Left lung (tissue), 1 donor: ENCODE measurements around a stretch of chr4.

- PRO-cap, result no peak
These were observed 6.8 kb upstream of the WDR1 start for GRCh38 chr4:10123250-10124029.

DNA sequence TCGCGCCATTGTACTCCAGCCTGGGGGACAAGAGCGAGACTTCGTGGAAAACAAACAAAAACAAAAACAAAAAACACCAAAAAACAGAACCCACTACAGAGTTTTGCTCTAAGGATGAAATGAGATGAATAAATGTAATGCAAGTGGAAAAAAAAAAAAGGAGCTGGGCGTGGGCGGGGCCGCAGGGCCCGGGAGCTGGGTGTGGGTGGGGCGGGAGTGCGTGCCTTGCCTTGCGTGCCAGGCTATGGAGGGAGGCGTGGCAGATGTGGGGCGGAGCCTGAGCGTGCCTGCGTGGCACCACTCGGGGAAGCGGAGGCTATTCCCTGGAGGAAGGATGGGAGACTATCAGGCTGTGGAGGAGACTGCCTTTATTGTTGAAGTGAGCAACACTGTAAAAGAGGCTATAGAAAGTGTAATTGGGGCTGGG is 46.5 kb downstream of the ZNF518B start:
- PRO-cap, result no peak

DNA sequence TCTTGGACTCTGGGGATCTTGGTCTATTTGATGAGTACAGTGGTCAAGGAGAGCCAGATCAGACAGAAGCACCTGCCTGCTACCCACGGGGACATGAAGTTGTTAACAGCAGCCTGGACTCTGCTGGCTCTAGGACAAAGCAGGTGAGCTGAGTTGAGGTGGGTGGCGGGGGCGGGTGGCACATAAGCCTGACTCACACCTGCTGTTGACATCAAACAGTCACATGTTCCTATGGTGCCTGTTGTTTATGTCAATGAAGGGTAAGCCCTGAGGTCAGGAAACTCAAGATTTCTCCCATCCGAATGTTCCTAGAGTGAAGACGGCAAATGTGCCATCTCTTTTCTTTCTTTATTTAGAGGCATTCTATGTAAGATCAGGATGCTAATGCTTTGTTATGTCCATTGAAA is 50.2 kb upstream of the CLNK start:
- PRO-cap, result no peak

DNA sequence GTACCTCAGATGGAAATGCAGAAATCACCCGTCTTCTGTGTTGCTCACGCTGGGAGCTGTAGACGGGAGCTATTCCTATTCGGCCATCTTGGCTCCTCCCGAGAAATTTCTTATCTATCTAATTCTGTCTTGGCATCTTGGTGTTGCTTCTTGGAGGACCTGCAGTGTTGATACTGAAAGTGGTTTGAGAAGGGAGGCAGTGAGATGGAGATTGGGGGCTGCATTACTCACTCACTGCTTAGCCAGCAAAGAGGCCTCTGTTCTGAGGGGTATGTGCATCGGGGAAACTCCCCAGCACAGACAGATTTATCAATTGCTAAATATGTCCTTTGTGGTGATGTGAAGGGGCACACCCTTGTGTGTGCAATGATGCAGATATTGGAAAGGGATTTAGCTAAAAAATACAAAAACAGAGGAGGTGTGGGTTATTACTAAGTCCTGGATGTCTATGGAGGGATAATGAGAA is 279.1 kb downstream of the HS3ST1 start:
- PRO-cap, result no peak

DNA sequence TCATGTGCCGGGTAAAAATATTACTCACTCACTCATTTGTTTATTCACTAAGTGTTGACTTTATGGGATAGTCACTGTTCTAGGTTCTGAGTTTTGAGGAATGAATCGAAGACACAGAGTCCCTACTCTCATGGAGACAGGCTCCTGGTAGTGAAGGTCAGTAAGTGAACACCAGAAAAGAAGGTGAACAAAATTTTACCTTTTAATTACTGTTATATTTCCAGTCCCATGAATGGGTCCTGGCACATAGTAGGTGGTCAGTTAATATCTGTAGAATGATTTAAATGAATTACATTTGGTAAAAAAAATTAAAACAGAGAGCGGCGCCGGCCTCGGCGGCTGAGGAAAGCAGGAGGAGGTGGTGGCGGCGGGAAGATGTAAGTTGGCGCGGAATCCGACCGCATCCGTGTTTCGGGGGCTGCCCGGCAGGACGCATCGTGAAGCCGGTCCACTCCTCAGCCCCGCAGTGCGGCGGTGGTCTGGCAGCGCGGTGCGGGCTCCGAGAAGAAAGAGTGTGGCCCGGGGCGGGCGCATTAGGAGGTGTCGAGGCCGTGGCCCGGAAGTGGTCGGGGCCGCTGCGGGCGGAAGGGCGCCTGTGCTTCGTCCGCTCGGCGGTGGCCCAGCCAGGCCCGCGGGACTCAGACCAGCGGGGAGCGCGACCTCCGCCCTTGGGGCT is 60.3 kb downstream of the HS3ST1 start:
- PRO-cap, result unidirectional peak, plus-strand start at position 318 of the sequence

DNA sequence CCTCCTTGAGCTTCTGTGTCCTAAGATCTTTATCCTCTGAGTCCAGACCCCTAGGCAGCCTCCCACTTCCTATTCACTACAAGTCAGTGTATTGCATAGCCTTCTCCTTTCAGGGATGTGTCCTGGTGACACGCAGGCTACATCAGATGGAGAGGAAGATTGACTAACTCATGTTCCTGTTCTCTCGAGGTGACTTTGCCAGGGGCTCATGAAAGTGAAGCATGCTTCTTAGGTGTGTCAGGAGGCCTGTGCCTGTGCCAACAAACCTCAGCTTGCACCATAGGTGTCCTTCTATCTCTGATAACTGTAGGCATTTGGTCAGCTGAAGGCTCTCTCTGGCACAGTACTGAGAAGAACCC is 195.7 kb upstream of the HS3ST1 start:
- PRO-cap, result no peak

DNA sequence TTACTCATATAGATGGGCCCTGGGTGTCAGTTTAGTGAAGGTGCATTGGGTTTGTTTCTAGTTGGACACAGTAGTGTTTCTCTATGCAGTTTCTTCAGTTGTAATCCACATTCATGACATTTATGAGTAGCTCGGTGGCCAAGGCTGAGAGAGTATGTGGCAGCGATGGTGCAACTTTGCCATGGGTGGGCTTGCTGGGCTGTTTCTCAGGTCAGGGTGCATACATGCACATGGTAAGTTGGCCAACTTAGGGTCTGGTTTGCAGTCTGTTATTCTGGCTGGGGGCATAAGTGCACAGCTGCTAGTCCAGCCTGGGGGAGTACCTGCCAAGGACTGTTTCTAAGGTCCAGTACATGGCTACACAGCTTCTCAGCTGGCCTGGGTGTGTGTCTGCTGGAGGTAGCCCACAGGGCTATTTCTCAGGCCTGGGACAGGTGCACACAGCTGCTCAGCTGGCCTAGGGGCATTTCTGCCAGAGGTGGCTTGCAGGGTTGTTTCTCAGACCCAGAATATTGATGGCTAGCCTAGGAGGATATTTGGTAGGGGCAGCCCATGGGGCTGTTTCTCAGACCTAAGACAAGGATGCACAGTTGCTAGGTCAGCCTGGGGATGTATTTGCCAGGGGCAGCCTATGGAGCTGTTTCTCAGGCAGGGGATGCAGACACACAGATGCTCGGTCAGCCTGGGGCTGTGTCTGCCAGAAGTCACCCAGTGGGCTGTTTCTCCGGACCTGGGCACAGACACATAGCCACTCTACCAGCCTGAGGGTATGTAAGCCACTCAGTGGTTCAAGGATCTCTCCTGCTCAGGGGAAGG is 29.4 kb downstream of the RAB28 start:
- PRO-cap, result no peak

DNA sequence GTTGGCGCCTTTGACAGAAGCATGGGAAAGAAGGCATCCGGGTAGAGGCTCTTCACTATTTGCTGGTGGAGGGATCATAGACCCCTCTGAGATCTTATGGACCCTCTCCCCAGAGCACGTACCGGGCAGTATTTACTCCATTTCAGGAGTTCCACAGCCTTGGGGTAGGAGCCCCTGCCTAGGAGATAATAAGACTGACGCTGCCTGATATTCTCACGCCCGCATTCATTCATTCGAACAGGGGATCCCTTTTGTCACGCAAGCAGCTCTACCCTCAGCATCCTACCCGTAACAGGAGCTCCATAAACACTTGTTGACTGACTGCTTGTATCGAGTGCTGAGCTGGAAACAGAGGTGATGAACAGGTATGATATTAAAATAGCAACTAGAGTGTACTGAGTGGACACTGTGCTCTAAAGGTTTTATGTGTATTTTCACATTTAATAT is 1.0 kb downstream of the RAB28 start:
- PRO-cap, result no peak

DNA sequence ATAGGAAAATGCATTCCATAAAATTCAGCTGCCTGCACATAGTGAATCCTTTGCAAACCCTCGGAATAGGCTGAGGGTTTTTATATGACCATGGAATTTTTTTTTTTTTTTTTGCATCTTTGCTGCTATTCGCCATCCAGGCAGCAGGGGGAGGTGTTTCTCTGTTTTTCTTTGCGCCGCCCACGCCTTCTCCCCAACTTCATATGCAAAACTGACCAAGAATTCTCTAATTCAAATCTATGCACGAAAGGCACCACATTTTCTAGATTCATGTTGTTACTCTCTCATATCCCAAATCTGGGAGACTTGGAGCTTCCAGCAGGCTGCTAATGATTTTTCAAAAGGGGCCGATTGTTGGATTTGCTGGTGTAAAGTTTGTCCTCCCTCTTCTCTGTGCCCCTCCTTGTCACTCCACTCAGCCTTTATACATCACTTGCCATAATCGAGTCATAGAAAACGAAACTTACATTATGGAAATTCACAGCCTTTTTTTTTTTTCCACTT is 29.0 kb upstream of the BOD1L1 start:
- PRO-cap, result no peak

- PRO-cap, result no peak
These were observed 7.4 kb downstream of the CPEB2 start for GRCh38 chr4:15009479-15010218.

DNA sequence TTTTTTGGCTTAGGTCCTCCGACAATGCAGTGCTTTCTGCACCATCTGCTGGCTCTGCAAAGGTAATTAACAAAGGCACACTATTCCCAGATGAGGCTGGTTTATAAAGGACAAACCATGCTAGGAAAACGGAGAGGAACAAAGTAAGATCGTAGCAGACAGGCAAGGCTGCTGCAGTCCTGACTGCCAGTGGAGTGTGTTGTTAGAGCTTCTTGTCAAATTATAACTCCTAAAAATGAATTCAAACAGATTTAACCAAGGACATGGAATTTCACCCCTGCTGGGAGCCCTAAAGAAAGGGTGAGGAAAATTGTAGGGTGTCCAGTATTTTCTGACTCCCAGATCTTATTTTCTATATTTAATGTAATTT is 142.1 kb downstream of the CPEB2 start:
- PRO-cap, result no peak

DNA sequence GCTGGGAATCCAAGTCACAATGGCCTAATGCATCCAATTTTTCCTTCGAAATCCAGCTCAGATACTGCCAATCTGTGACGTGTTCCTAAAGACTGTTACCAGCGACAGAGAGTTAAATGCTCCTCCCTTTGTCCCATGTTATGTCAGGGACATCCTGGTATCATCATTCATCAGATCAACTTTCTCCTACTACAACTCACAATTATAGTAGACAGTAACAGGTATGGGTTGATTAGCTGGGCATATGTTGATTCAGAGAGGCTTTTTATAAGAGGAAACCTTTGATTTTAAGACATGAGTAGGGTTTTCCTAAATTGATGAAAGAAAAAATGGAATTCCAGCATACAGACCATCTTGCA is 143.8 kb downstream of the CPEB2 start:
- PRO-cap, result no peak

DNA sequence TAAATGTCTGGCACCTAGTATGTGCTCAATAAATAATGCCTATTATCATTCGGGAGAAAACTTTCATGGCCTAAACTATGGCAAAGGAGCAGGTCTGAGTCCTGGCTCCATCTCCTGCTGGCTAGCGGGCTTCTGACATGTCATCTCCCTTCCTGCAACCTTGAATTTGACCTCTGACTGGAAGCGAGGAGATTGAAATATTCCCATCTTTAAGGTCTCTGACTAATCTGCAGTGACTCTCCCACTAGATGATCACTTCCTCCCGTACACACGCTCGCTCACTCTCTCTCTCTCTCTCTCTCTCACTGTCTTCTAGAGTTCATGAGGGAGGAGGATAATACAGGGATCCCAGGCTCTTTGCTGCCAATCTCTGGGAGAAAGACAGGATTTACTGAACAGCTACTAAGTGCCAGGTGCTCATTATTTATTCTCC is 193.8 kb upstream of the C1QTNF7 start:
- PRO-cap, result no peak

GRCh38 chr4:15339677-15340326 is 88.0 kb upstream of the C1QTNF7 start:
- PRO-cap, result no peak

DNA sequence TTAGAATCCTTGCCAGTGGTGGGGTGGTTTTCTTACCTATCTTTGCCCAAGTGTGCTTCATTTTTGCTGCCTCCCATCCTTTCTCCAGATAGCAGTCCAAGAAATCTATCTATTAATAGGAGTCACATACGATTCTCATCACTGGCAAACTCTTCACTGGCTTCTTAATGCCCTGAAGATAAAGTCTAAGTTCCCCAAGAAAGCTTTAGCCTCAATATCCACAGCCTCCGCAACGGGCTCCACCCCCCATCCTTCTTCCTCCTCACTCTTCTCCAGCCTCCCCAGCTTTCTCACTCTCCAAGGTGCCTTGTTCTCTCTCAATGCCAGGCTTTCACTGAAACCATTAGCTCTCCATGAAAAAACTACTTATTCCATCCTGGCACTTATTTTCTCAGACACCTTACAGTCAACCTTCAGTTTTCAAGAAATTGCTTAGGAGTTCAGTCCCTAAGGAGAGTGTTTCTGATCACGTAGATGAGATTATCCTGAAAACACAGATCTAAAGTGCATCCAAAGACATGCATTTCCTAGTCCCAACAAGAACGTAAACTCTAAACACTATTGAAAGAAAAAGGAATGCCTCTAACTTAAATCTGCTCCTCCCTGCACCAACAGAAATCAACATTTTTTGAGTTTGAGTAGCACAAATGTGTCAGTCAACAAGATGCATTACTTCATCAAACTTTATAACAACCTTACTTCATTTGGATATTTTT is 7.8 kb upstream of the C1QTNF7 start:
- PRO-cap, result no peak

- PRO-cap, result bidirectional peak, plus-strand start at chr4:15479733, minus-strand start at chr4:15479577
These were observed 9.9 kb downstream of the CC2D2A start for GRCh38 chr4:15479134-15480437.

- PRO-cap, result no peak
These were observed 885 bp downstream of the FBXL5 start for GRCh38 chr4:15654337-15654607.

DNA sequence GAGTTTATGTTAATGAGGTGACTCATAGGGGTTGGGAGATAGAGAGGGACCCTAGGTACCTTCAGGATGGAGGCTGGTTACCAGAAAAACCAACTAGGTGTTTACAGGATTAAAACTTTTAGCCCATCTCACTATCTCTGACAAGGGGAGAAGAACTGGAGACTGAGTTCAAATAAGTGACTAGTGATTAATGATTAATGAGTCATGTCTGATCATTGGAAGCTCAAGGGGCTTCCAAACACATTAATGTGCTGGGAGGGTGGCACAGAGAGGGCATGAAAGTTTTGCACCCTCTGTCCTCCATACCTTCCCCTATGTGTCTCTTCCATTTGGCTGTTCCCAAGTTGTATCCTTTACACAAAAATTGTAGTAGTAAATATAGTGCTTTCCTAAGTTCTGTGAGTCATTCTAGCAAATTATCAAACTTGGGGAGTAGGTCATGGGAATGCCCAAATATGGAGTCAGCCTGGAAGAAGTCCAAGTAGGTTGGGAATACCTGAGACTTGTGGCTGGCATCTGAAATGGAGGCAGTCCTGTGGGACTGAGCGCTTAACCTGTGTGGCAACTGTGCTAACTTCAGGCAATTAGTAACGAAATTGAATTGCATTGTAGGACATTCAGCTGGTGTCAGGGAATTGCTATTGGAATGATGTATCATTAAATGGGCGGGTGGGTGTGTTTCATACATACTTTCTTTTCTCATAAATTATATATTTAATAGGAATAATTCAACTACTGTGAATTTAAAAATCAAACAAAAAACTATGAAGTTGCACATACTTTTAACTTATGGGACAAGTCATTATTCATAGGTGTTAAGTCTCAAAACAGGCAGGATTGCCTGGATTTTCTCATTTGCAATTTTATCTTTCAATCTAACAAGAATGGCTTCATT is 4.0 kb upstream of the FAM200B start:
- PRO-cap, result no peak

GRCh38 chr4:15699788-15700442 is 3.0 kb upstream of the BST1 start:
- PRO-cap, result no peak

DNA sequence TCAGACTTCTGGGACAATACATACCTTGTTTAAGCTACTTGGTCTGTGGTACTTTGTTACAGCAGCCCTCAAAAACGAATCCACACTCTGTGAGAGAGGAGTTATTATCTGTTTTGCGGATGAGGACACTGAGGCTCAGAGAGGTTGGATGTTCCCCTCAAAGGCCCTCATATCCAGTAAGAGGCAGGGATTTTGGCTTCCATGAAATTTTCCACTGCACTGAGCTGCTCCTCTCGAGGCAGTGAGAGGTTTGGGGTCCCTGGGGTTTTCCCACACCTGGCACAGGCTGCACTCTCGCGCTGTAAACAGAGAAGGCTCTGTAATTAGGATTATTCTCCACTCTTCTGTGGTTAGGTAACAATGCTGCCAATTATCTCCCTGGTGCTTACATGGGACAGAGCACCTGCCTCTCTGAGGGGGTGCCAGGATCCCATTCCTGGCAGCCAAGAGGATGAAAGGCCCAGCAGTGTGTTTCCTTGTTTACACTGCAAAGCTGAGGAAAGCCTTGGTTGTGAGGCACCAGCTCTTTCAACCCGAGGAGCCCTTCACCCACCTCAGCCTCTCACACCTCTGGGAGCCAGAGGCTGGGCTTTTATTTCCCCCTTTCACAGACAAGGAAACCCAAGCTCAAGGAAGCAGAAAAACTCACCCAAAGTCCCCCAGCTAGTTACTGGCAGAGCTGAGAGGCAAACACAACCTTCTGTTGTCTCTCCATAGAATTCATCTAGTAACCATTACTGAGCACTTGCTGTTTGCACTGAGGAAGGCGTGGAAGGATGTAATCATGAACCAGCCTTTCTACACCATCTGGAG is 39.5 kb upstream of the PROM1 start:
- PRO-cap, result no peak